Metanephros (tissue), 2 donors: ENCODE measurements around the gene TCOF1.

DNA sequence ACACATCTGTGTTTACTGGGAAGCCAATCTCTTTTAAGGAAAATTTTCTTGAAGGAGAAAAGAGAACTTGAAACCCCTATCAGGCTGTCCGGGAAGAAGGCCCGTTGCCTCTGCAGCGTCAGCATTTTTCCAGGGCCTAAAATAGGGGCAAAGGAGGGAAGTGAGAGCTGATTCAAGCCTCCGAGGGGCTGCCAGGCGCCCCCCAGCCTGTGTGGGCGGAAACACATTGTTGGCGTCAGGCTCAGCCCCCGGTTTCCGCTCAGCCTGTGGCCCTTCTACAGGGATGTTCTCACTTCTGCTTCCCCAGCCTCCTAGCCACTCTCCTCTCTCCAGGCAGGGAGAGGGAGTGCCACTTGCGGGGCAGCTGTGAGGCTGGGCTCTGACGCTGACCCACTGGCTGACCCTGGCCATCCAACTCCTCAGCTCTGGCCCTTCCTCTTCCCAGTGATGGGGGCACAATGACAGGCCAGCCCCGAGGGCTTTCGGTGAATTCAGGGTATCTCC is 4.5 kb downstream of the CSF1R start:
- RAMPAGE, long total RNA: no peak

DNA sequence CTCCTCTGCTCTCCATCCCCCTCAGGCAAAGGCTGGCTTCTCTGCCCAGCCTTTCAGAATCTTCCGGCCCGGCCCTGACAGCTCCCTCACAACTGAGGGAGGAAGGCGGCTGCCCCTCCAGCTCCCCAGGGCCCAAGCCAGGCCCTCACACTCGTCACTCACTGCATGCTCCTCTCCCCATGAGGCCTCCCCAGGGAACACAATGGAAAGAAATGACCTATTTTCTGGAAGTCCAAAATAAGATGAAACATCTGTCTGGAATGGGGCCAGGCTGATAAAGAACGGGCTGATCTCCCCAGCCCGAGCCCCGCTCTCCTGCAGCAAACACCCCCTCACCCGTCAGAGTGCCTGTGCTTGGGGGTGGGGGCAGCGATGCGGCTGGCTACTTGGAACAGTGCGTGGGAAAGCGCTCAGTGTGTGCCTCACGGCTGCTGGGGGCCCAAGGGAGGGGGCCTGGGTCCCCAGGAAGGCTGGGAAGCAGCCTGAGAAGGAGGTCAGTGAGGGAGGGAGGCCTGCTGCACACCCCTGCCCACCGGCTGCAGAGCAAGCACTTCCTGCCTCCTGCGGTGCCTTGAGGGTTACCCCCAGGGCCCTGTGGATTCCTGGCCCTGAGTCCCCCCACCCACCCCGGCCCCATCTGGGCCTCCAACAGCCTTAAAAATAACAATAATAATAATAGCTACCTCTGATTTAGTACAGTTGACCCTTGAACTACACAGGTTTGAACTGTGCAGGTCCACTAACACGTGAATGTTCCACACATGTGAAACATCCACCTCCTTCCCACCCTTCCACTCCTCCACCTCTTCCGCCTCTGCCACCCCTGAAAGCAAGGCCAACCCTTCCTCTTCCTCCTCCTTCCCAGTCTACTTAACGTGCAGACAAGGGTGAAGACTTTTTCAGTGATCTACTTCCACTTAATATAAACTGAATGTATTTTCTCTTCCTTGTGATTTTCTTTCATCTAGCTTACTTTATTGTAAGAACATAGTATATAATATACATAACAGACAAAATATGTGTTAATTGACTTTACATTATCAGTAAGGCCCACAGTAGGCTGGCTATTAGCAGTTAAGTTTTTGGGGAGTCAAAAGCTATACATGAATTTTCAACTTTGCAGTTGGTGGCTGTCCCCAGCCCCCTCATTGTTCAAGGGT is 11.0 kb downstream of the PDGFRB start:
- RAMPAGE, long total RNA: no peak

- RAMPAGE, long total RNA: no peak
Measured at GRCh38 chr5:150159585-150160518, 4.2 kb upstream of the PDGFRB start.

DNA sequence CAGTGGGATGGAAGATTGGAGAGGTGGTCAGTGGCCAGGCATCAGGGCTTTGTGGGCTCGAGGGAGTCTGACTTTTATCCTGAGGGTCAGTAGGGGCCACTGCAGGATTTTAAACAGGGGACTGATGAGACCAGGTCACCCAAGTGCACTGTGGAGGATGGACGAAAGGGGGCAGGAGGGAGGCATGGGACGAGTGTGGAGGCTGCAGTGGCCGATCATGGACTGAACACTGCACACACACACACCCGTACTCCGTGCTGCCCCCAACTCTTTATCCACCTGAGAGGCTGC is 5.4 kb upstream of the CDX1 start:
- RAMPAGE, long total RNA: no peak

DNA sequence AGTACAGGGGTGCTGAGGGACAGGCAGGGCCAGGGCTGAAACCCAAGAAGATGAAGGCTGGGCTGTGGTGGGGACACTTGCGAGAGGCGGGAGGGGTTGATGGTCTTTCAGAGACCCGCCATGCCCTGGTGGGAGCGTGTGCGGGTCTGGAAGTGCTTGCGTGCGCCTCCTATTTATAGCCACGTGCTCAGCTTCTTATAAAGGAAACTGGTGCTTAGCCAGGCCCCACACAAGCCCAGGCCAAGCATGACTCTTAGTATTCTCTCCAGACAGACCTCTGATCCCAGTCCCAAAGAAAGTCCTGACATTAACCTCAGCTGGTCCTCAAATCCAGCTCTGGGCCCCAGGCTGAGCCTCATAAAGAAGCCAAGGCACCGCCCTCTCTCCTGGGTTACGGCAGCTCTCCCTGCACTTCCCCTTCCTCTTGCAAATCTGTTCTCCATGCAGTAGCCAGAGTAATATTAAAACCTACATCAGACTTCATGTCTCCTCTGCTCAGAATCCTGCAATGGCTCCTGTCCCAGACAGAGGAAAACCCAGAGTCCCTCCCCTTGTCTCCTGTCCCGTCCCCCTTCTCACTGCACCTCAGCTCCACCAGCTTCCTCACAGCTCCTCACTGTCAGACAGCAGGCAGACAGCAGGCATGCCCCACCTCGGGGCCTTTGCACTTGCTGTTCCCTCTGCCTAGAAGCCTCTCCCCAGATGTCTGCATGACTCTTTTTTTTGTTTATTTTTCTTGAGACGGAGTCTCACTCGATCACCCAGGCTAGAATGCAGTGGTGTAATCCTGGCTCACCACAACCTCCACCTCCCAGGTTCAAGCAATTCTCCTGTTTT is 9.1 kb upstream of the SLC6A7 start:
- RAMPAGE, long total RNA: no peak

GRCh38 chr5:150357138-150358241 is at the start of gene TCOF1:
Gene TCOF1 (plus strand): TSS chr5:150357697.
- RAMPAGE, long total RNA: start-site peak on the plus strand at chr5:150357693-150357748, 672 and 311 reads in 2 replicates

GRCh38 chr5:150363378-150363857 is 5.9 kb downstream of the TCOF1 start:
- RAMPAGE, long total RNA: no peak

DNA sequence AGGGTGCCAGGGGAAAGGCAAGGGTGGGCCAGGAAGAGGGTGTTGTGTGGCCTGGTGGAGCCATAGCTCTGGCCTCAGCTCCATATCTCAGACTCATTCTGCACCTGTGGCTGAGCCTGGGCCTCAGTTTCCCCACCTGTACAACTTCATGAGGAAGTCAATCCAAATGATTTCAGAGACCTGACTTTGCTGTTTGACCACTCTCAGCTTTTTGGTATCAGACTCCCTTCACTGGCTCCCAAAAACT is 20.6 kb downstream of the CD74 start:
- RAMPAGE, long total RNA: no peak

GRCh38 chr5:150402308-150403200 is 10.2 kb downstream of the CD74 start:
- RAMPAGE, long total RNA: no peak

DNA sequence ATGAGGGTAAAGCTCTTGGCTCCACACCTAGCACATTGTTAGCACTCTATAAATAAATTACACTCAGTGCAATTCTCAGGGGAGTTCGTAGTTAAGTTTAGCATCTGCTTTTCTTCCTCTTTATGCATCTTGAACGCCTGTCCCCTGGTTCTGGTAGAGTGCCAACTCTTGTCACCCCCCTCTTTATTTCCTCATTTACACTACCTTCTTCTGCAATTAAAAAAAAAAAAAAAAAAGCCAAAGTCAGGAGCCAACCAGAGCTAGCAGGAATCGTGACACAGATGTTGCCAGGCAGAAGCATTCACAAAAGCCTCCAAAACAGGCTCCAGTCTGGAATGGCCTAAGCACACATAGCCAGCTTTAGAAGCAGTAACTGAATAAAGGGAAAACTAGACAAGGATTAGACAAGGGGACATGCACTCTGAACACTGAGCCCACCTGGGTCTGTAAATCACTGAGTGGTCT is 2.2 kb downstream of the CD74 start:
- RAMPAGE, long total RNA: no peak

DNA sequence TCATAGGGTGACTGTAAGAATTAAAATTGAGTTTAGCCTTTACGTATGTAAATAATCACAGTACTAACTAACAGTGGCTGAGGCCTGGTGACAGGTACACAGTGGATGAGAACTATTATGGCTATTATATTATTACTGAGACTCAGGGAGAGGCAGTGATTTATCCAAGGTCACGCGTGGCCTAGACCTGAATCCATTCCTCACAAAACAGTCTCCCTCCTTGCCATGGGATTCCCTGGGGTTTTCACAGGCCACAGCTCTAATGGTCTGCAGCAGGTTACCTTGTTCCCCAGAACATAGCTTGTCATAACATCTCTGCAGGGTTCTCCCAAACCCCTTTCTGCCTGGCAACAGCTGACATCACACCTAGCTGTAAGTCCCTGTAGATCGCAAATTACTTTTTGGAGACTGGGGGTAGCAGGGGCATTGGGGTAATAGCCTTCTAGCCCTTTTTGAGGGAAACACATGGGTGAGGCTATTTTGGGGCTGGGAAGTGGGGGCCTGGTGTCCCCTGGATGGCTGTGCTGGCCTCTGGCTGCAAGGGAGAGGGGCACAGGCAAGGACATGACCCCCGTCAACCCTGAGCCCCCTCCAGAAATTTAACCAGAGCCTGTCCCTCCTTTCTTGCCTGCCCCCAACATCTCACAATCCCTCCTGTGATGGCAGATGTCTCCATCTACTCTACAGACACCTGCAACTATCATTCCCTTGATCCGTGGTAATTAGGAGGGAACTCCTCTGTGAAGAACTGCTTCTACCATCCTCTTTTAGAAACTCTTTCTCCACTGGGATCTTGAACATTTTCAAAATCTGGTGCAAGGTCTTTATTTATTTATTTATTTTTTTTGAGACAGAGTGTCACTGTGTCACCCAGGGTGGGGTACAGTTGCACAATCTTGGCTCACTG is 1.3 kb downstream of the CD74 start:
- RAMPAGE, long total RNA: no peak

DNA sequence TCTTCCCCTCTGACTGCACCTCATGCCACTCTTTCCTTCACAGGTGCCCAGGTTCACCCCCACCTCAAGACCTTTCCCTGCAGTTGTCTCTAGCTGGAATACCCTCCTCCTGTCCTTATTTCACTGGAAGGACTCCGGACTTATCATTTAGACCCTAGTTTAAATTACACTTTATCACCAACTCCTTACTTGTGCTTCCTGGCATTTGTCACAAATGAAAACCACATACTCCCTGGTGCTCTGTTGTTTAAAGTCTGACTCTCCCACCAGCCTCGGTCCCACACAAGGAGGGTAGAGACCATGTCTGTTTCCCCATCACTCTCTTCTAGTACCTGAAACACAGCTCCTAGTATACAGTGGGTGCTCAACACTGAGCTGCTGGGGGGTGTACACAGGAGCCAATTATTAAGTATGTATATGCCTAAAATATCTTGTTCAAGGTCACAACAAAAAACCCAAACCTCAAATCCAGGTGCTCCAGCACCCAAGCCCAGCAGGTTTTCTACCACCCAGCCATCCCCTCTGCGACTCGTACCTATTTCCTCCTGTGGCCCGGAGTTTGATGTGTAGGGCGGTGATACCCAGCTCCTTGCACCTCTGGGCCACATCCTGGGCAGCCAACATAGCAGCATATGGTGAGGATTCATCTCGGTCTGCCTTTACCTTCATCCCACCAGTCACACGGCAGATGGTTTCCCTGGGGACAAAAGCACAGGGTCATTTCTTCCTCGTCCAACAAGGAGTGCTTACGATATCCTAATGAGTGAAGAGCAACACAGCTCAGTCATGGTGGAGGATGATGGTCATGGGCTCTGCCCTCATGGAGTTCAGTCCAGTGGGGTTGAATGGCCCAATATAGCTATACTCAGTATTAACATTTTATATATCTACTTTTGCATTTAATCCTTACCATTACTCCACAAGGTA is 3.0 kb downstream of the RPS14 start:
- RAMPAGE, long total RNA: no peak

GRCh38 chr5:150497548-150498305 is 10.2 kb upstream of the NDST1 start:
- RAMPAGE, long total RNA: no peak

- RAMPAGE, long total RNA: no peak
Measured at GRCh38 chr5:150501655-150502591, 6.0 kb upstream of the NDST1 start.

DNA sequence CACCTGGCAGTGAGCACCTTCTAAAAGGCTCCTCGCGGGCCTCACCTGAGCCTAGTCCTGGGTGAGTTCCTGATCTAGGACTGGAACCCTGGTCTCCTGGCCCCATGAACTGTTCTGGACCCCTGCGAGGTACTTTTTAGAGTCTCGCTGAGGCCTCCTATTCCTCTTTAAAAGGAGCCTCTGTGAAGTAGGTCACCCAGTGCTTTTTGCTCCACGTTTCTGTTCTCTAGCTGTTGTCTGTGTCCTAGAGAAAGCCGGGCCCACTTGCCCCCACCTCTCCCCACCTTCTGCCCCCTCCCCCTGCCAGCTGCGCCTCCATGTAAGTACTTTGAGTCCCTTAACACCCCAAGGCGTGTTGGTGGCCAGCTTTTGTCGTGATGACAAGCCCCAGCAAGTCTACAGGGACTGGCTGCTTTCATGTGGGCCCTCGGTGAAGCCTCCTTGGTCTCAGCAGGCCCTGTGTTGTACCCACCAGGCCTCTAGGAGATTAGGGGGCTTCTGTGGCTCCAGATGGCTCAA is 1.5 kb upstream of the NDST1 start:
- RAMPAGE, long total RNA: no peak

DNA sequence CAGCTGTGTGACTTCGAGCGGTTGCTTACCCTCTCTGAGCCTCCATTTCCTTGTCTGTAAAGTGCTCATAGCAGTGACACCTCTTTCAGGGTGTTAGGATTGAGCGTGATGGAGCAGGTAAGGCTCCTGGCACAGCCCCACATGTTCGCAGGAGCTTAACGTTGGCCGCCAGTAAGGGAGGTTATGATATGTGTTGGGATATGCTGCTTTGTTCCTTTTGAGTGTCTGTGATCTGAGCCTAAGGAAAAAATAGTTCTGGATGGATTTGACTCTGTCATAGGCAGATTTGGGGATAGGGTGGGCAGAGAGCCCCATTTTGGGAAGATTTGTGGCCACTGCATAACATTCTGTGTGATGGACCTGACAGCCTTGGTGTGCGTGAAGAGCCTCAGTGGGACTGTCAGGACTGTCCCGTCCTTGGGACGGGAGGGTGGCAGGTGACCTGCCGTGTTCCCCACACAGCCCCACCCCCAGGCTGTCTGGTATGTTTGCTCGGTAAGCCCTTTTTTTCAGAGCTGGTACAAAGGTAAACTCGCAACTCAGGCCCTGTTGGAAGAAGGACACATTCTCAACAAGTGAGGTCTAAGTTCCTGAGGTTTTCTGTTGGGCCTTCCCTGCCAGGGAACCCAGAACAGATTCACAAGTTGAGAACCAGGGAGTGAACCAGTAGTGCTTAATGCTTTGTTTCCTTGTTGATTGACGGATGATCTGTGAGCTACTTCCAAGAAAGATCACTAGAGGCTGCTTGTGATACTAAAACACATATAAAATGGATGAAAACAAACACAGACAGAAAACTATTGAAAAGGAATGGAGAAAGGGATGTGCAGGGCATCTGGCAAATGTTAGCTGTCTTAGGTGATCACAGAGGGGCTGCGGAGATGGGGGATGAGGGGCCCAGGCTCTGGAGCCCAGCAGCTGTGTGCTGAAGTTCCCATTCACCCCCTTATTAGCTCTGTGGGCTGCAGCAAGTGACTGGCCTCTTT is 2.5 kb downstream of the NDST1 start:
- RAMPAGE, long total RNA: no peak

DNA sequence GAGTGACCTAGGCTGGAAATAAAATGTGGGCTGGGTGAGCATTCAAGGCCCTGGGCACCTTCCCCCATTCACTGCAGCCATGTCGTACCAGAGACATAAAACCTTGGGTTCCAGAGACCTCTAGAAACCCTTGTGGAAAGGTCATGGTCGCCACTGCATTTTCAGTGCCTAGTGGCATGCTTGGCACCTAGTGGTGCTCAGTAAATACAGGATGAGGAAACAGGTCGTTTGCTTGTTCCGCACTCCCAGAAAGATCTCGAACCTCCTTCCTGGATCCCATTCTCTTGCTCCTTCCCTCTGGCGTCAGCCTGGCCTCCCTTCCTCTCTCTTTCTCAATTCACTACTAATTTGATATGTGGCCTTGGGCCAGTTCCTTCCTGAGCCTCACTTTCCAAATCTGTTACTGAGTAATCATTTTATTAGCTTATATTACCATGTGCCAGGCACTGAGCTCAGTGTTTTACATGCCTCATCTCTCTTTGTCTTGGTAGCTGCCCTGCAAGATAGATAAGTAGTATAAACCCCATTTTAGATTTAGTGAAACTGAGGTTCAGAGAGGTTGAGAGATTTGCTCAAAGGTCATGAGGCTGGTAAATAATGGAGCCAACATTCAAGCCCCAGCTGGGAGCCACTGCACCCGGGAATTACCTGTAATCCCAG is 4.5 kb downstream of the NDST1 start:
- RAMPAGE, long total RNA: no peak

GRCh38 chr5:150615911-150616404 is 24.5 kb upstream of the SYNPO start:
- RAMPAGE, long total RNA: no peak

- RAMPAGE, long total RNA: no peak
Measured at GRCh38 chr5:150656385-150657366, 4.4 kb upstream of the MYOZ3 start.

DNA sequence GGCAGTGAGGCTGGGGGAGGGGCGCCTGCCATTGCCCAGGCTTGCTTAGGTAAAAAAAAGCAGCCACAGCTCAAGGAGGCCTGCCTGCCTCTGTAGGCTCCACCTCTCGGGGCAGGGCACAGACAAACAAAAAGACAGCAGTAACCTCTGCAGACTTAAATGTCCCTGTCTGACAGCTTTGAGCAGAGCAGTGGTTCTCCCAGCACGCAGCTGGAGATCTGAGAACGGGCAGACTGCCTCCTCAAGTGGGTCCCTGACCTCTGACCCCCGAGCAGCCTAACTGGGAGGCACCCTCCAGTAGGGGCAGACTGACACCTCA is 15.6 kb downstream of the DCTN4 start:
- RAMPAGE, long total RNA: no peak